Kidney epithelial cell (primary cell): ENCODE results near the gene EIF4EBP2.

- RAMPAGE, long total RNA: no peak
- RRBS: no CpG with 5 or more reads among the region's 22 CpGs
These were observed 69.4 kb upstream of the COL13A1 start for GRCh38 chr10:69732011-69733004.

DNA sequence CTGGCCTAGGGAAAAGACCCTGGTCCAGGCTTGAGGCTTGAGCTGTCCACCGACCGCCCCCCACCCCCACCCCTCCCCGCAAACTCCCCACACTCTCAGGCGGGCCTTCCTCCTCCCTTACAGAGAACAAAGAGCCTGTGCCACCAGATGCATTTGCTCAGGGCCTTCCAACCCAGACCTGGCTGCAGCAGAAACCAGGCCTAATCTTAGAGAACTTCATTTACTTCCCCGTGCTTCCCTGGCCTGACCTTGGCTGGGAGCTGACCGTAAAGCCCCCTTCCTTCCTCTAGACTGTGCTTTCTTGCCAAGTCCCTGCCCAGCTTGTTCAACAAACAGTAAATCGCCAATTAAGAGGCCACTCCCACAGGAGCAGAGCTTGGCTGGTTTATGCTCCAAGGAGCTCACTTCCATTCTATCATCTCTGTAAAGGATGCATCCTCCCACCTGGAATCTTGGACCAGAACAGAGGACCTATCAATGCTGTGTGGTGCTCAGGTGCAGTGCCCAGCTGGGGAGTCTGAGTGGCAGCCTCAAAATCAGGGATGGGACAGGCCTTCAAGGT, 110.9 kb downstream of the COL13A1 start:
- RAMPAGE, long total RNA: no peak
- RRBS: no CpG with 5 or more reads among the region's 7 CpGs

- RAMPAGE, long total RNA: no peak
- RRBS: no CpG with 5 or more reads among the region's 10 CpGs
These were observed 8.8 kb downstream of the AIFM2 start for GRCh38 chr10:70123799-70124231.

GRCh38 chr10:70145086-70145475, 1.4 kb downstream of the TYSND1 start:
- RAMPAGE, long total RNA: no peak
- RRBS: no CpG with 5 or more reads among the region's 12 CpGs

- RAMPAGE, long total RNA: no peak
- RRBS: no CpG with 5 or more reads among the region's 4 CpGs
These were observed 1.5 kb downstream of the SAR1A start for GRCh38 chr10:70168640-70169351.

DNA sequence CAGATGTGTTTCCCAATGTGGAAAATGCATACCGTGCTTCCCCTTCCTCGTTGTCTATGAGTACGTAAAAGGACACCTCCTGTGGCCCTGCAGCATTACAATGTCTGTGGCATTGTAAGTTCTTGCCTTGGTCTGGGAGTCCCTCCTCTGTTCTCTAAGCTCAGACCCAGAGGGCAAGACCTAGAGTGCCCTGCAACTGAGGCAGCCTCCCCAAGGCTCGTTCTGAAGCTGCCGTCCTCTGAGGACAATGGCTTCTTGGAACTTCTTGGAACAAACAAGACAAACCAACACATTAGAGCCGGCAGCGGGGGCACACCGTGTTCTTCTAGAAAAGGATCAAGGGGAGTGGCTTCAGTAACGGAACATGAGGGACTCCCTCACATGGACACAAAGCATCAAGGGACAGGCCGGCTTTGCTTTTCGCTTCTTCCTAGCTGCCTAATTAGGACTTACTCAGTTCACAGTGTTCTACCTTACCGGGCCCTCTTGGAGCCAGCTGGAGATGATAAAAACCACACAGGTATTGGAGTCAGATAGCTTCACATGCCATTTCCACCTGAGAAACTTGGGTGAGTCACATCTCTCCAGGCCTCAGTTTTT, 20.9 kb upstream of the PPA1 start:
- RAMPAGE, long total RNA: no peak
- RRBS: no CpG with 5 or more reads among the region's 12 CpGs

DNA sequence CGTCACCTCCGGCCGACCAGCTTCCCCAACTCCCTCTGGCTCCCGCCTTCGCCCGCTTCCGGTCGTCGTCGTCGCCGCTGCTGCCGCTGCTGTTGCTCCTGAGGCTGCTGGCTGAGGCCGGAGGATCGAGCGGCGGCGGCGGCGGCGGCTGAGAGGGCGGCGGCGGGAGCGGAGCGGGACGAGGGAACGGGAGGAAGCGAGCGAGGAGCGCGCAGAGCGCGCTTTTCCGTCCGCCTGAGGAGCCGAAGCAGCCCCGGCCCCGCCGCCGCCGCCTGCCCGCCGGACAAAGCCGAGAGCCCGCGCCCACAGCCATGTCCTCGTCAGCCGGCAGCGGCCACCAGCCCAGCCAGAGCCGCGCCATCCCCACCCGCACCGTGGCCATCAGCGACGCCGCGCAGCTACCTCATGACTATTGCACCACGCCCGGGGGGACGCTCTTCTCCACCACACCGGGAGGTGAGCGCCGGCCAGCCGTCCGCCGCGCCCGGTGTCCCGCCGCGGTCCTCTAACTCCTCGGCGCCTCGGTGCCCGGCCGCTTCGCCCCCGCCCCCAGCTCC, at the start of gene EIF4EBP2:
EIF4EBP2 (plus strand) TSS at position 55 of the 557 bp plus-strand sequence.
- RAMPAGE, long total RNA: no peak
- RRBS: under 1% methylated on average over 29 of the region's 79 CpGs

DNA sequence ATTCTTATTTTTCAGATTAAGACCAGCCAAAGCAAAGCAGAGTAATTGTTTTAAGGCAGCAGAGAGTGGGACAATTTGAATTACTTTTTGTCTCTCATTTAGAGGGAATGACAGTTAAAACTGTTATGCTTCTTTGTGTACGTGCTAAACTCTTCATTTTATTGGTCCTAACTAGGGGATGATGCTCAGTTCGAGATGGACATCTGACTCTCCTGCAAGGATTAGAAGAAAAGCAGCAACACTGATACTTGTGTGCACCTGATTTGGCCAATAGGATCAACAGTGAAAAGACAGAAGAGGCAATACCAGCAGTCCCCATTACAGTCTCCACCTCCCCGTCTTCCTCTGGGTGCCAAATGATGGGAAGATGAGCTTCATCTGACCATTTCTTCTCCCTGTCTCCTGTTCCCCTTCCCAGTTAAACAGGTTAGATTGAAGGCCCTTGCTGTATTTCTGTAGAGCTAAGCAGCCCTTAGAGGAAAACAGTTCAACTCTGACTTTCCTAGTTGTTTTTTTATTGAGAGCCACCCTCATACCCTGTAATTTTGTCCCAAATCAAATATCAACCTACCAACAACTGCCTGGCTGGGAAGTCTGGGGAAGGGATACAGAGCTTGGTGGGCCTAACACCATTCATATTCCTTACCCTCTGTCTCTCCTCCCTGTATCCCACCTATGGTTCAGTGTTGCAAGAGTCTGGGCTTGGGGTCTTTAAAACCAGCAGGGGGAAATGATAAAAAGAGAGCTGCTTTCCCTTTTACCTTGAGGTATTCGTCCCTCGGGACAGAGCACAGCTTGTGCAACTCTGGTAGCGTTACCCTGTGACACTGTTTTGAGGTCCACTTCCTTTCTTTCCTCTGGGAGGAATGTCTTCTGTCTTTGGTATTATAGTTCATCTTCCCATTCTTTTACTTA, 17.9 kb downstream of the EIF4EBP2 start:
- RAMPAGE, long total RNA: no peak
- RRBS: no CpG with 5 or more reads among the region's 6 CpGs

- RAMPAGE, long total RNA: no peak
- RRBS: no CpG with 5 or more reads among the region's 5 CpGs
These were observed 8.7 kb downstream of the NODAL start for GRCh38 chr10:70432787-70433241.

DNA sequence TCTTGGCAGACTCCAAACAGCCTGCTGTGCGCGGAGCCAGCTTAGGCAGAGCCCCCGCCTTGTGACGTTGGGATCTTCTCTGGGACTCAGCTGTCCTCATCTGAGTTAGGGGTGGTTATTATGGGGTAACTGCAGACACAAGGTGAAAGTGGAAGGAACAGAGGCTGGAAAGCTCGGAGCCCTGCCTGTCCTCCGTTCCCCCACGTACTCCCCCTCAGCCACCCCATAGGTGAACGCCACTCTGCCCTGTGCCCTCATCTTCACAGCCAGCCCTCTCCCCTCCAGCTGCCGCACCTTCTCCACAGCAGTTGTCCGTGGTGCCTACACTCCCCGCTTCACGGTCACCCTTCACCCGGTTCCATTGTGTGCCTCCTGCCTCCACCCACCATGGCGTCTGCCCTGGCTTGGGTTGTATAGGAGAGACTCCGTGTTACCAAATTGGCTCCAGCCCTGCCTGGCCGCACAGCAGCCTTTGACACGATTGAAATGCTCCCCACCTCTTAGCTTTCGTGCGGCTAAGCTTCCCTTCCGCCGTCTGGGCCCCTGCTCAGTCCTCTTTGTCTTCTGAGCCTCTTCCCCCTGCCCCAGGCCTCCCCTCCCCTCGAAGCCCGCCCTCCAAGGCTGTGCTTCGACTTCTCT, 18.2 kb upstream of the NODAL start:
- RAMPAGE, long total RNA: no peak
- RRBS: no CpG with 5 or more reads among the region's 24 CpGs

GRCh38 chr10:70589761-70590170, 12.8 kb downstream of the PRF1 start:
- RAMPAGE, long total RNA: no peak
- RRBS: no CpG with 5 or more reads among the region's 1 CpG

GRCh38 chr10:70664387-70665449, 7.6 kb upstream of the ADAMTS14 start:
- RAMPAGE, long total RNA: no peak
- RRBS: no CpG with 5 or more reads among the region's 14 CpGs

GRCh38 chr10:70679420-70680120, 7.3 kb downstream of the ADAMTS14 start:
- RAMPAGE, long total RNA: no peak
- RRBS: no CpG with 5 or more reads among the region's 14 CpGs

- RAMPAGE, long total RNA: no peak
- RRBS: 57% methylated on average over 2 of the region's 12 CpGs
These were observed 23.9 kb downstream of the TBATA start for GRCh38 chr10:70761018-70761899.

DNA sequence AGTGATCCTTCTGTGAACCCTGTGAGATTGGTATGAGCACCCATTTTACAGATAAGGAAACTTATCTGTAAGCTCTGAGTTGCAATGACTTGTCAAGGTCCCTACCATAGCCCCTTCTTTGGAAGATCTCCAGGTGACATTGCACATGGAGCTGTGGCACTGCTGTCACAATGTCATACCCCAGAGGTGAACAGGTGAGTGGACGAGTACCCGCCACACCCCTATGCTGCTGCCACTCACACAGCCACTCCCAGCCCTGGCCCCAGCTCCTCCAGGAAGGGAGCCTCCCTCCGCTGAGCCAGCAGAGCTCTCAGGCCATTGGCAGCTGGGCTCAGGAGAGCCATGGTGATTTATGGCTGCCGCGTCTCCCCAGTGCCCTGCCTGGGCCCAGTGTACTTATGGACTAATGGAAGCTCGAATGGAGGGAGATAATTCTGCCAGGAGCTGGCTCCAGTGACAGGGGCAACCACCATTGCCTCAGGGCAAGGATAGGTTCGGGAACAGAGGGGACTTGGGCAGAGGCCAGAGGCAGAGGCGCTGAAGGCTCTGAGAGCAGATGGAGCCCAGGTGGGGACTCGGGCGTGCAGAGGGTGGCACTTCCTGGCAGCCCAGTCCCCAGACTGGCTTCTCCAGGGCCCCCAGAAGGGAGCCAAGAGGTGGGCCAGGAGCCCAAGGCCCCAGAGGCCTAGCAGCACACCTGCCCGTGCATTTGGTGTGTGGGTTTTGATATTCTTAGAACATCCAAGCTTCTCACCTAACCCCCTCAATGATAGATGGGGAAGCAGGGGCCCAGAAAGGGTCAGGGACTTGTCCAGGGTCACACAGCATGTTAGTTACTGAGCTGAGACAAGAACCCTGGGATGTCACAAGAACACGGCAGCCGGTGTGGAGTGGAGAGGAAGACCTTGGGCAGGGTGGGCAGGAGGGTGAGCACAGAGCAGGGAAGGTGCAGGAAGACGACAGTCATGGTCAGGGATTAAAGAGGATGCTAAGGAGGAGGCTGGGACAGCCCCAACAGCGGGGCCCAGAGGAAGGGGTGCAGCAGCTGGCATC, 44.0 kb downstream of the UNC5B start:
- RAMPAGE, long total RNA: no peak
- RRBS: no CpG with 5 or more reads among the region's 15 CpGs

GRCh38 chr10:71261909-71262474, 49.6 kb downstream of the UNC5B start:
- RAMPAGE, long total RNA: no peak
- RRBS: 86% methylated on average over 1 of the region's 11 CpGs

- RAMPAGE, long total RNA: no peak
- RRBS: no CpG with 5 or more reads among the region's 23 CpGs
These were observed 27.5 kb upstream of the SLC29A3 start for GRCh38 chr10:71291272-71292183.

DNA sequence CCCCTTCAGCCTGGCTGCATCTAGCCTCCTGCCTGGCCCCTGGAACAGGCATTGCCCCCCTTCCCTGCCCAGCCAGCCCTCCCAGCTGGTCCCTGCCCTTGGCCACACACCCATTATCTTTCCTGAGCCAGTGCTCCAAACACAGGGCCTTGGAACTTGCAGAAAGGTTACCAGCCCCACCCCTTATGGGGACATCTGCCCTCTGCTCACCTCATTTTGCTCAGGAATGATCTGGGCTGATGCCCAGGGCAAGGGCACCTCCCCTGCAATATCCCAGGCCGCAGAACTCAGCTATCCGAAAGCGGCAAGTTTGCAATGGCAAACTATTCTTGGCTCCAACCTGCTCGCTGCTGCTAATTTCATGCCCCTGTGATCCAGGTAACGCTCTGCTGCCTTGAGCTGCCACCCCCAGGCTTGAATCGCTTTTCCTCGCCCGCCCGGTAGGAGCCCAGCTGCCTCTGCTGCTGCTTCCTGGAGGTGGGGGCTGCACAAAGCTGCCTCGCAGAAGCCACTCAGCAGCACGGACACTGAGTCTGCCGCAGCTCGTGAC, 18.1 kb downstream of the SLC29A3 start:
- RAMPAGE, long total RNA: no peak
- RRBS: no CpG with 5 or more reads among the region's 13 CpGs

DNA sequence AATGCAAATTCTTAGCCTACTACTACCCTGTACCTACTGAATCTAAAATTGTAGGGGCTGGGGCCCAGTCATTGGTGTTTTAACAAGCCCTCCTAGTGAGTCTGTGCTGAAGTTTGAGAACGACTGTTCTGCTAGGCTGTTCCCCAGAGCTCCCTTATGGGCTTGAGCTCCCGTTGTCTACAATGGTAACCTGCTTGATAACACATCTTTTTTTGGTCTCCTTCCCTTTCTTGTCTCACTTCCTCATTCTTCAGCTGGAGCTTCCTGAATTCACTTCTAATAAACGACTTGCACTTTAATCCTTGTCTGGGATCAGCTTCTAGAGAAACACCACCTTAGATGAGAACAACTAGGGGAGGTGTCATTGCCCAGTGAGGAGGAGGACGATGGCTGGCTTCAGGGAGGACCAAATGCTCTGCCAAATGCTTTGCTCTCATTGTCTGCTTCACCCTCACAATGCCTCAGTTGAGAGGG, 18.1 kb upstream of the CDH23 start:
- RAMPAGE, long total RNA: no peak
- RRBS: no CpG with 5 or more reads among the region's 4 CpGs

DNA sequence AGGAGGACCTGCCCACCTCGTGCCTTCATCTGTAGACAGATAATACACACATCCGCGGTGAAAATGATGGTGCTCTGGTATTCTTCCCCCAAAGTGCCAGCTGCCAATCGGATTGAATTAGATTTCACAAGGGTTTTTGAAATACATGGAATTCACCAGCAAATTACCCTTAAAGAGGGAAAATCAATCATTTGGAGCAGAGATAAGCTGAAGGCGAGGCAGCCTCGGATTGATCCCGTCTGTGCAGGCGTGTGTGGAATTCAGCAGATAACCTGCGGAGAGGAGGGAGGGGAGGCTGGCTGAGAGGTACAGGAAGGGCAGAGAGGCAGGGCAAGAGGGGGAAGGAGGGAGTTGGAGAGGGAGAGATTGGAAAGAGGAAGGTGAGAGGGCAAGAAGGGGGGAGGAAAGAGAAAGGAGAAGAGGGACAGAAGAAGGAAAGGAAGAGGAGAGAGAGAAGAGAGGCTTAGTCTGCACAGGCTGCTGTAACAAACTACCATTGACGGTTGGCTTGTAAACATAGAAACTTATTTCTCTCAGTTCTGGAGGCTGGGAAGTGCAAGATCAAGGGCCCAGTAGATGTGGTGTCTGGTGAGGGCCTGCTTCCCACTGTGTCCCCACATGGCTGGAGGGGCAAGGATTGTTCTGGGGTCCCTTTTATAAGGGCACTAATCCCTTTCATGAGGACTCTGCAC, 84.1 kb downstream of the C10orf105 start:
- RAMPAGE, long total RNA: no peak
- RRBS: no CpG with 5 or more reads among the region's 10 CpGs